ENCODE measurements around the genes SEMA6B and PLIN3.

DNA sequence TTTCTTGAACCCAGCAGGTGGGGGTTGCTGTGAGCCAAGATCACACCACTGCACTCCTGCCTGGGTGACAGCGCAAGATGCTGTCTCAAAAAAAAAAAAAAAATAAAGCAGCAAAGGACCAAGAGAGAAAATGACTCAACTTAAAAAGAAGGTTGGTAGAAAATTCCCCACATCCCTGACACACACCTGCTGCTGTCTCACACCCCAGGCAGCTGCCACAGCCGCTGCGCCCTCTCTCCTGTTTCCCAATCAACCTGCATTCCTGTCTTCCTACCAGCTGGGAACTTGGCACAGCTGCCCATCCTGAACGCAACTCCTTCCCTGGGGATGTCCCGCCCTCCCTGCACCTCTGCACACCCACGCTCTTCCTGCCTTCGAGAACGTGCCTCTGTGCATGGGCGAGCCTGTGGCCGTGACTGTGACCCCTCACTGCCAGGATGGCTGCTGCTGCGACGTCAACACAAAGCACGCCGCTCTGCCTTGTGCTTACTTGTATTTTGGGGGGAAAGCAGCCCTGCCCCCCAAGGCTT is 20.9 kb downstream of the SH3GL1 start:
- PRO-cap = unidirectional peak, plus-strand start at position 429 of the sequence

GRCh38 chr19:4388130-4389172 is 11.9 kb downstream of the SH3GL1 start:
- PRO-cap = no peak

GRCh38 chr19:4449026-4449918 is 8.3 kb downstream of the UBXN6 start:
- PRO-cap = unidirectional peak, plus-strand start at chr19:4449567

DNA sequence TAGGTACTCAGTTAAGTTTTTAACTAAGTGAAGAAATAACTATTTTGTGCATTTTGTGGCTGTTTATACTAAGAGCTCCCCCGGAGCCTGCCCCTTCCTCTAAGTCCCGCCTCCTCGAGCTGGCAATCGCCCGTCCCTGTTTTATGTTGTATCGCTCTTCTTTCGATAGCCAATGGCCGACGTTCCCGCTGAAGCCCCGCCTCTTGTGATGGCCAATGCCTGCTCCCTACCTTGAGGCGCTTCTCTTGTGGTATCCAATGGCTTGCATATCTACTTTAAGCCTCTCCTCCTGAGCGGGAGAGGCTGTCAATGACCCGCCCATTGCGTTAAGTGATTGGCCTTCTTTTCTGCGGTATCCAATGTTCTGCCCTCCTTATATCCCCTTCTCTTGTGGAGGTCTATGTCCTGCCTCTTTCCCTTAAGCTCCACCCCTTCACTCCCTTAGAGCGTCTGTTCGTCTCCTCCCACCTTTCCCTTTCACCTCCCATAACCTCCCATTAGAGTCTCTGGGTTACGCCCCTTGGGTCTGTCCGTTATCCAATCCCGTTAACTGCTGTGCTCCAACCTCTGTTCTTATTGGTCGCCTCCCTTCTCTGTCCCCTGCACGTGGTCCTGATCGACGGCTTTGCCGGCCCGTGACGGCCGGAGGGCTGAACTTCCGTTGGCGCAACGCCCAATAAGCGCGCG is 436 bp upstream of the HDGFL2 start:
- PRO-cap = unidirectional peak, minus-strand start at position 116 of the sequence; bidirectional peak, plus-strand start outside the sequence, minus-strand start at position 415 of the sequence

DNA sequence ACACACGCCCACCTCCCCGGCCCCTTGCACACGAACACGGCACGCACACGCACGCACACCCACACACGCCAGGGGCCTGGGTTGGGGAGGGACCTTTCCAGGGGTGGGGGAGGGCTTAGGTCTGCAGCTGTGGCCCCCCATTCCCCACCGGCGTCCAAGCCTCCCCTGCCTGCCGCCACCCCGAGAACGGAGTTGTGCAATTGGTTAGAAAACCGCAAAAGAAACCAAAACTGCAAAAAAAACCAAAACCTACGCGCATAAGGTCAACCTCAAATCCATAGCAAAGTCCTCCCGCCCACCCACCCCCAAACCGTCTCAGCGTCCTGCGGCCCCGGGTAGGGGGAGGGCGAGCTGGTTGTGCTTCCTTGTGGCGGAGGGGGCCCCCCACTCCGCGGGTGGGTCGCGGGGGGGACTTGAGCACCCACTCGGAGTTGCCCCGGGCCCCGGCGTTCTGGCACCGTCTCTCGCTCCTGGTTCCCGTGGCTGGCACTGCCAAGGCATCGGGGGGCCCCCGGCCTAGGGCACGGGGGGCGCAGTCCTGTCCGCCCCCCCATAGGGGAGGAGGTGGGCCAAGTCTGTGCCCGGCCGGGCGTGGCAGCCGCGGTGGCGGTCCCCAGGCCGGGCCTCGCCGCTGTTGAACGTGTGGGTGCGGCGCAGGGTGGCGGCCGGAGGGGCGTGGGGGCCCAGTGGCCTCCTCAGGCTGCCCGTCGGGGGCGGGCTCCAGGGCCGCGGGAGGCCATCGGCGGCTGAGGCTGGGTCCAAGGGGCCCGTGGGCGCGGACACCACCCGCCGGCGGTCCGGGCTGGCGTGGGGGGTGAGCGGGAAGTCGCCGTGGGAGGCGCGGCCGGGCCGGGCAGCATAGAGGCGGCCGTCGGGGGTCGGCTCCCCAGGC is 3.5 kb upstream of the LRG1 start:
- PRO-cap = no peak

GRCh38 chr19:4559171-4560029 is at the start of gene SEMA6B:
Gene SEMA6B (minus strand): TSS chr19:4559684.
- PRO-cap = bidirectional peak, plus-strand start at chr19:4559898, minus-strand start at chr19:4559810

GRCh38 chr19:4717375-4718200 is 6.1 kb downstream of the DPP9 start:
- PRO-cap = no peak

DNA sequence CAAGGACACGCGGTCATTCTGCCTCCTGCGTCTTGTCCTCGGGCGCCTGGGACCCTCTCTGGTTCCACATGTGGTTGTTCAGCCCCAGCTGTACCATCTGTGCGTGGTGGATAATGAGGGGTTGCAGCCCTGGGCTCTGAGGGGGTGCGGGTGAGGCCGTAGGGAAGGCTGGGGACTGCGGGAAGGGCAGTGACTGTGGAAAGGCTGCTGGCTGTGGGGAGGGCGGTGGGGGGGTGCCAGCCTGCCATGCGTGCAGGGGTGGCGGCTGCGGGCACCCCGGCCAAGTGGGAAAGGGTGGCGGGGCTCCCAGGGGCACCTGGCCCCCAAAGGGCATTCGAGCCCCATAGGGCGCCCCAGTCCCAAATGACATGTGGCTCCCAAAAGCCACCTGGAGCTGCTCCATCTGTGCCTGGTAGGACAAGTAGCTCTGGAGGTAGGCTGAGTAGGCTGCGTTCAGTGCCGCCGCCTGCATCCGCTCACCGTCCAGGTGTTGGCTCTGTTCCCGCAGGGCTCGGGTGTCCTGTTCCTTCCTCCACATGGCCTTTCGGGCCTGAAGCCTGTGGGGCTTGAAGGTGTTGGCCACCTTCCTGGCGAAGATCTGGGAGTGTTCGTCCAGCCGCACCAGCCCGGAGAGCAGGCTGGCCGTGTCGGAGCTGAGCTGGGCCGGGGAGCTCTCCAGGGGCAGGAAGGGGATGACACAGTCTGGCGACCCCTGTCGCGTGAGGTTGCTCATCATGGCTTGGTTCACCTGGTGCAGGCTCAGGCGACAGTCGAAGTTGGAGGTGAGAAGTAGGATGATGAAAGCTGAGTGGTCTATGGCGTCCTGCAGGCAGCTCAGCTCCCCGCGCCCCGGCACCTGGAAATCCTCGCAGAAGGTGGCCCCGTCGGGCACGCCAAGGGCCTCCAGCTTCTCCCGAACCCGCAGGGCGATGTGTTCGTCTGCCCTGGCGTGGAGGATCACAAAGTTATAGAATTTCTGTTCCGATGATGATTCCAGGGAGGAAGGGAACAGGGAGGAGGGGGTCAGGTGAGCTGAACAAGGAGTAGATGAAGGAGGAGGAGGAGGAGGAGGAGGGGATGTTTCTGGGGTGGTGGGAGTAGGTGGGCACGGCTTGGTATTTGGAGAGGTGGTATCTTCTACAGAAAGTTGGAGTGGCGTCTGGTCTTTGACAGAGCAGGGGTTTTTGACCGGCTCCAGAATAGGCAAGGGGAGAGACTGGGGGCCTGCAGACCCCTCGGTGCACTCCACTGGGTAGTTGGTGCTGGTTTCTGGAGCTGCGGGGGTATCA is 14.8 kb downstream of the TICAM1 start:
- PRO-cap = no peak

GRCh38 chr19:4830422-4831008 is 997 bp downstream of the TICAM1 start:
- PRO-cap = no peak

GRCh38 chr19:4867563-4868471 is at the start of gene PLIN3:
Gene PLIN3 (minus strand): TSS chr19:4867667.
- PRO-cap = bidirectional peak, plus-strand start at chr19:4867817, minus-strand start at chr19:4867667

DNA sequence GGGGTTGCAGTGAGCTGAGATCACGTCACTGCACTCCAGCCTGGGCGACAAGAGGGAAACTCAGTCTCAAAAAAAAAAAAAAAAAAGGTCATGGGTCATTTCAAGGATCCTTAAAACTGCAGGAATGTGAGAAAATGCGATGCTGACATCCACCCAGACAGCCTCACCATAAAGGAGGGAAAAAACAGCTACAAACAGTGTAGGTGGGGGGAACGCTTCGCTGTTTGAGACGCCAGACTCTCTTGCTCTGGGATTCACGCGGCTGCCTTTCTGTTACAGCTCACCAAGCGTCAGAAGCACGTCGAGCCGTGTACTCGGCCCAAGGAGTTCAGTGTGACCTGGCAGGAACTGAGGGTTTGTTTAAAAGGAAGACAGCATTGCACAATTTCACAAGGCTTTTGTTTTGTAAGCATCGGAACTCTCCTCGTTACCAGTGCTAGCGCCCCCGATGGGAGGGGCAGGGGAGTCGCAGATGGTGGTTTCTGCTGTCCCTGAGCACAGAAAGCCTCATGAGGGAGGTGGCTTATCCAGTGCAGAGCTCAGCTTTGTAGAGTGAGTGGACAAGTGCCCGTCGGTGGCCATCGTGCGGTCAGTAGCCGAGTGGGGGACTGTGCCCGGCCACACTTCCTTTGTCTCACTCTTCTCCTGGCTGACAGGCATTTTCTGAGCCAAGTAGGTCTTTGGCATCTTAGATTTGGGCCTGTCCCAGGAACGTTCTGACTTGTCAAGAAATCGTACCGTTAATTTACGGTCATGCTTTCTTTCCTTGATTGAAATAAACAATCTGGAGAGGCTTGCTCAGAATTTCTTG is 7.5 kb downstream of the KDM4B start:
- PRO-cap = bidirectional peak, plus-strand start at position 465 of the sequence, minus-strand start at position 335 of the sequence

DNA sequence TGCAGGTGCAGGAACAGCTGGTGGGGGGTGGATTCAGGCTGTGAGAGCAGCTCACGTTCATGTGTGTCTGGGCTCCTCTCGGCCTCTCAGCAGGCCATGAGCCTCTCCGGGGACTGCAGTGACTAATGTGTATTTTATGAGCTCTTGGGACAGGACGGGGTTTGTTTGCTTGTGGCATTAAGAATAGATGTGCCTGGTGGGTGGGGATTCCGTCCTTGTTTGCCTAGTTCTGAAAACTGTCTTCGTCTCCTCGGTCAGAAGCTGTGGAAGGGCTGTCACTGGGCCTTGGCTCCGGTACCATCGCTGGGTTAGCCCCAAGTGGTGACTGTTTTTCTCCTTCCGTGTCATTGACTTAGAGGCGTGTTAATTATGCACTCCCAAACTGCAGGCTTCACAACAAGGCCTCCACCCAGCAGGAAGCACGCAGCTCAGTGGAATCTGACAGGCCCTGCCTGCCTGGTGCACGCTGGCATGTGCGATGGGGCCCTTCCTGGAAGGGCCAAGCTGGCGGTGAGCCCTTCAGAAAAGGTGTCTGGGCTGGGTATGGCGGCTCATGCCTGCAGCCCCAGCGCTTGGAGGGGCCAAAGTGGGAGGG is 77.7 kb downstream of the KDM4B start:
- PRO-cap = no peak

GRCh38 chr19:5075441-5076137 is 106.7 kb downstream of the KDM4B start:
- PRO-cap = no peak

- PRO-cap = no peak
Measured at GRCh38 chr19:5101726-5102124, 132.8 kb downstream of the KDM4B start.

GRCh38 chr19:5111396-5111975 is 142.6 kb downstream of the KDM4B start:
- PRO-cap = no peak

- PRO-cap = no peak
Measured at GRCh38 chr19:5113261-5114034, 144.5 kb downstream of the KDM4B start.

DNA sequence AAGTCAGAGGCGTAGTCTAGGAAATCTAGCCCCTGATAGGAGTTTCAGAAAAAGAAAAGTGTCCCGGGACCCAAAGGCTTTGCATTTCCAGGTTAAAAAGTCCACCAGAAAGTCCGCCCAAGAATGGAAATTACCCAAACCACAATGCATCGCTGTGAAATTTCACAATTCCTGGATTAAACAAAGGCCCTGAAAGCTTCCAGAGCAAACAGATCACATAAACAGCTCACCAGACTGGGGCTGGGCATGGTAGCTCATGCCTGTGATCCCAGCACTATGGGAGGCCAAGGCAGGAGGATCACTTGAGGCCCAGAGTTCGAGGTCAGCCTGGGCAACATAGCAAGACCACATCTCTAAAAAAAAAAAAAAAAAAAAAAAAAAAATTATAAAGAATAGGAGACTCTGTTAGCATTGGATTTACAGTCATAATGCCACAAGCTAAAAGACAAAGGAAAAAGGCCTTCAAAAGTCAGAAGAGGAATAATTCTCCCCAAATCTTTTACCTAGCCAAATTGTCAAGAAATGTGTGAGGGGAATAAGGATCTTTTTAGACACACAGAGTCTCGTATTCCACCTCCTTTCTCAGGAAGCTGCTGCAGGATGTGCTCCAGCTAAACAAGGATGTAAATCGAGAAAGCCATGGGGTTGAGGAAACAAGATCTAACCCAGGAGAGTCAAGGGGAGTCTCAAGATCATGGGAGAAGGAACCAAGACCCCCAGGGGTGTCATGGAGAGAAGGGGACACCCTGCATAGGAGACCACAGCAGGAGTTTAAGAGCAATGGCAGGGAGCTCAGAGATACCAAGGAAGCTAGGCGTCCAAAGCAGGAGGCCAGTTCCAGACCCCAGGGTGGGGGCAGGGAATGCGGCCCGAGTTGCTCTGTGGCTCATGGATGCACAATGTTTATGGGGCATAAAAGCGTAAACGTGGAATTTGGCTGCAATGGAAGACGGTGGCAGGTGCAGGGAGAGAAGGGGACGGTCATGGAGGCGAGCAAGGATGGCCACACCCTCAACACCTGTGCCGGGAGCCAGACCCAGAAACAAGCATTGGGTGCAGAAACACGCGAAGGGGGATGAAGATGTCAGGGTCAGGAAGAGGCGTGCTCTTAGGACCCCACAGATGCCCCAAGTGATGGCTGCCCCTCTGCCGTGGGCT is 147.3 kb downstream of the KDM4B start:
- PRO-cap = no peak

- PRO-cap = no peak
Measured at GRCh38 chr19:5127627-5128371, 158.9 kb downstream of the KDM4B start.

DNA sequence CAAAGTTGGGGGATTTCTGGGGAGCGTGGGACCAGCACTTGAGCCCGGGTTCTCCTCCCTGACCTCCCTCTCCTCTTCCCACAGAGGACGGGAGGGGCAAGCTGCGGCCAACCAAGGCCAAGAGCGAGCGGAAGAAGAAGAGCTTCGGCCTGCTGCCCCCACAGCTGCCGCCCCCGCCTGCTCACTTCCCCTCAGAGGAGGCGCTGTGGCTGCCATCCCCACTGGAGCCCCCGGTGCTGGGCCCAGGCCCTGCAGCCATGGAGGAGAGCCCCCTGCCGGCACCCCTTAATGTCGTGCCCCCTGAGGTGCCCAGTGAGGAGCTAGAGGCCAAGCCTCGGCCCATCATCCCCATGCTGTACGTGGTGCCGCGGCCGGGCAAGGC is 162.1 kb downstream of the KDM4B start:
- PRO-cap = no peak

GRCh38 chr19:5150908-5151323 is 182.0 kb downstream of the KDM4B start:
- PRO-cap = no peak